Kidney (tissue), 2 donors: ENCODE measurements around a stretch of chr22.

DNA sequence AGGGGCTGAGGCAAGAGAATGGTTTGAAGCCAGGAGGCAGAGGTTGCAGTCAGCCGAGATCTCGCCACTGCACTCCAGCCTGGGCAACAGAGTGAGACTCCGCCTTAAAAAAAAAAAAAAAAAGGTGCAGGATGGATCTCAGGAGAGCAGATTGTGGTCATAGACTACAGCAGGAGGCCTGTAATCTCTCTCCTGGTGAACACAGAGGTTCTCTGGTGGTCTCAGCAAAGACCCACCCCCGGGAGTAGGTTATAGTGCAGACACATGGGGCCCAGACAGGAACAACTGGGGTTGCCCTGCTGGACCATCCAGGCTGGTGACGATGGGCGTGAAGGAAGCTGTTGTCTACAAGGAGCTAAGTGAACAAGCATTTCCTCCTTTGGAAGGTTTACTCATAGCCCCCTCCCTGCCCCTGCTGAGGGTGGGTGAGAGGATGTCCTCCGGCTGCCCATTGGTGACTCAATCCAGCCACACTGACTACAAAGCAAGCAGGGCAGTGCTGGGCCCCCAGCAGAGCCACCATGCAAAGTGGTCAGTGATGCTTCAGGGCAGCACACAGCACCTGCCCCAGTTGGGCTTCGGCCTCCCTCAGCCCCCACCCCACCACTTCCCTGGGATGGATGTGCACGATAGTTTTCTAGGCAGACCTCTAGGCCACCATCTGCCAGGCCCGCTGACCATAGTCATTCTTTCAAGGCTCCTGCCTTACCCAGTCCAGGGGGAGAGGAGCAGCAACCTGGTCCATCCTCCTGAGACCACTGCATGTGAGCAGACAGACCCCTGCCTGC, 124.9 kb downstream of the BCR start:
- PRO-cap = no peak
- RRBS = no CpG with 5 or more reads among the region's 10 CpGs

- PRO-cap = no peak
- RRBS = 7% methylated on average over 17 of the region's 87 CpGs
Measured at GRCh38 chr22:23565938-23566847, 13.9 kb downstream of the IGLL1 start.

GRCh38 chr22:23858278-23858719, 624 bp downstream of the SLC2A11 start:
- PRO-cap = no peak
- RRBS = no CpG with 5 or more reads among the region's 17 CpGs

DNA sequence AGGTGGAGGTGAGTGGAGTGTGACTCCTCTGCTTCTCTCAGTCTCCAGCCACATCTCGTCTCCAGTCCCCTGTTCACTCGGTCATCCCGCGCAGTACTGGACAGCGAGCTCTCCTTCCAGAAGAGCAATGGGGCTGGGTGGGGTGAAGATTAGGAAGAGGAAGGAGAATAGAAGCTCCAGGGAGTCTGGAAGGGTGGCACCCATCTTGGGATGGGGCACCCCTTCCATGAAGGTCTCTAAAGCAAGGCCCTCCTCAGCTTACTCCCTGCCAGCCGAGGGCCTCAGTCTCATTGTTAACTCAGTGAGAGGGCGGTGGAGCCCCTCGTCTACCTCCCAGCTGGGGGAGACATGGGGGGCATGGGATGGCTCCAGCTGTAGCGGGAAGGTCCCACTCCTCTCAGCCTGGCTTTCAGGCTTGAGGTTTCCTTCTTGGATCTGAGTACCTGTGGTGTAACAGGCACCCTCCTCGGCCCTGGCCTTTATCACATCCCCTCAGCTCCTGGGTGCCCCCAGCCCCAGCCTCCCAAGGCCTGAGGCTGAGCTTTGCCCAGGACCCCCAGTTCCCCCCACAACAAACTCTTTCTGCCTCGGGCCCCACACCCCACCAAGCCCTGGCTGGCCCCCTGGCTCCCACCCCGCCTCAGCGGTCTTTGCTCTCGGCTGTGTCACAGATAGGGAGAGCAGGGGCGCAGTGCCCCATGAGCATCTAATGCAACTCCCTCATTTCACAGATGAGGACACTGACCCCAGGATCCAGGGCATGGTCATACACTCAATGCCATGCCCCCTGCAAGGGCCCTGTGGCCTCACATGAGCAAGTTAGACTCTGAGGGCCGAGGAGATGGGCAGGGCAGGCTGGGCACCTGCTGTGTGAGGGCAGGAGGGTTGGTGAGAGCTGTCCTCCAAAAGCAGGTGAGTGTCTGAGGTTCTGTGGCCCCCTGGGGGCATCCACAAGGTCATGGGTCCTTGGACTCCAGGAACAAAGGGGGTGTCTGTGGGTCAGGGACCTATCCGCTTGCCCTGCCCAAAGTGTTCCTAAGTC, 2.1 kb downstream of the MIF start:
- PRO-cap = no peak
- RRBS = no CpG with 5 or more reads among the region's 17 CpGs

DNA sequence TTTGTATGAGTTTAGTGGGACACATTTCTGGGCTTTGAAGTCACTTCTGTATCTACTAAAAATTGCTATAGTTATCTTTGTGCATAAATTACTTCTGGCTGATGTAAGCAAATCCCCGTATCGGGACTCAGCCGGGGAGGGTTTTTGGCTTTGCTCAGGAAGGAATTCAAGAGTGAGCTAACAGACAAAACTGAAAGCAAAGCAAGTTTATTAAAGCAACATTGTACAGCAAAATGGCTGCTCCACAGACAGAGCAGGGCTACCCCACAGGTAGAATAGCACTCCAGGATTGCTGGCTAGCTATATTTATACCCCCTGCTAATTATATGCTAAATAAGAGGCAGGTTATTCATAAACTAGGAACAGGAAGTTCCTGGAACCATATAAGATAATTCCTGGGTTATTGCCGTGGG, 15.1 kb downstream of the MIF start:
- PRO-cap = no peak
- RRBS = no CpG with 5 or more reads among the region's 4 CpGs

DNA sequence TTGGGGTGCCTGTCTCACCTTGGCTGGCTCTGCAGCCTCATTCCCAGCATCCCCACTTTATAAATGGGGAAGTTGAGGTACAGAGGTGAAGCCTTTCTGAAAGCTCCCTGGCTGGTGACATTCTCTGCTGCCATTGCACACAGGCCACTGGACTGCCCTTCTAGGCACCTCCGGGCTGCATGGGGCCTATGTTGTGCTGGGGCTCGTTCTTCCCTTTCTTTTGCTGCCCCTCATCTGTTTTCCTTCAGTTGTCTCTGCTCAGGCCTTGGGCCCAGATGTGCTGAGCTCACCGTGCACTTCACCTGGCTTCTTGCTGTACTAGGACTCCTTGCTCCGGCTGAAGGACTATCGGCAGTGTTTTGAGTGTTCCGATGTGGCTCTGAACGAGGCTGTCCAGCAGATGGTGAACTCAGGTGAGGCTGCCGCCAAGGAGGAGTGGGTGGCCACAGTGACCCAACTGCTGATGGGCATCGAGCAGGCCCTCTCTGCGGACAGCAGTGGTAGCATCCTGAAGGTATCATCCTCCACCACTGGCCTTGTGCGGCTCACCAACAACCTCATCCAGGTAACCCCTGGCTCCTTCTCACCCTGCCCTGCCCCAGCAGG, 59.5 kb downstream of the CABIN1 start:
- PRO-cap = no peak
- RRBS = no CpG with 5 or more reads among the region's 11 CpGs

DNA sequence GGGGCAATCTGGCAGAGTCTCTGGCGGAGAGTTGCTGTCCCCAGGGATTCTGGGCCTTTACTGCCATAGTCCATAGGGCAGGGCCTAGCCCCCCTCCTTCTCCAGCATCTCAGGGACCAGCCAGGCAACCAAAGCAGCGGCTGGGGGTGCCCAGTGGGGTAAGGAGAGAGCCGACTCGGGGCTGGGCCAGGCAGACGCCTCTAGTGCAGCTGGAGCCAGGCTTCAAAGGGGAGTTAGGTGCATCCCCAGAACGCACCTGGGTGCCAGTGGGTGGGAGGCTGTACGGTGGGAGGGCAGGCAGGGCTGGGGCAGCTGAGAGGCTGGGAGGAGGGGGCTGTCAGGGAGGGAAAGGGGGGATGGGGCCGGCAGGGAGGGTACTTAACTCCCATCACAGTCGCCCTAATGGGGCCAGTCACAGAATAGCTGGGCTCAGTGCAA, 2.6 kb upstream of the SUSD2 start:
- PRO-cap = unidirectional peak, plus-strand start at position 164 of the sequence
- RRBS = no CpG with 5 or more reads among the region's 9 CpGs

- PRO-cap = bidirectional peak, plus-strand start at chr22:24271417, minus-strand start at chr22:24271335
- RRBS = 1% methylated on average over 14 of the region's 35 CpGs
Measured at GRCh38 chr22:24271293-24271996, 814 bp downstream of the SPECC1L start.

- PRO-cap = no peak
Measured at GRCh38 chr22:24397849-24398126, 29.6 kb upstream of the ADORA2A start.

DNA sequence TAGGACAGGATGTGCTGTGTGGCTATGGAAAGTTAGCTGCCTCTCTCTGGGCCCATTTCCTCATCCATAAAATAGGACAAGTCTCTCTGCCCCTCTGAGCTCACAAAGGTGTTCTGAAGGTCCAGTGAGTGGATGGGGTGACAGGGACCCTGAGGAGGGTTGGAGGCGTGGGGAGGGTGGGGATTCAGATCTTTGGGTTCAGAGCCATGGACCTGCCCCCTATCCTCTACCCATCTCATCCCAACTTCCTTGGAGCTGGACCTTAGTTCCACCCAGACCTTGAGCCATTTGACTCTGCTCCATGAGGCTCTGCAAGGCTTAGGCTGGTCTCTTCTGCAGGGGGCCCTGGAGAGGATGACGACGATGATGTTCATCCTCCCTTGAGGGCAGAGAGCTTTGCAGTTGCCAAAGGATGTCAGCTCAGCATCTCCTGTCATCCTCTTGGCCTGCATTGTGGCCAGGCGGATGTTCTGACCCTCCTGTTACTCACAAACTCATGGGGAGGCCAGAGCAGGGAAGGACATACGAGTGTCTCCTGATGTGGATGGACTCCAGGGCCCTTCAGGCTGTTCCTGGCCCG, 8.2 kb downstream of the ADORA2A start:
- PRO-cap = no peak
- RRBS = no CpG with 5 or more reads among the region's 6 CpGs

GRCh38 chr22:24440193-24440709, 12.9 kb downstream of the ADORA2A start:
- PRO-cap = no peak
- RRBS = no CpG with 5 or more reads among the region's 12 CpGs

DNA sequence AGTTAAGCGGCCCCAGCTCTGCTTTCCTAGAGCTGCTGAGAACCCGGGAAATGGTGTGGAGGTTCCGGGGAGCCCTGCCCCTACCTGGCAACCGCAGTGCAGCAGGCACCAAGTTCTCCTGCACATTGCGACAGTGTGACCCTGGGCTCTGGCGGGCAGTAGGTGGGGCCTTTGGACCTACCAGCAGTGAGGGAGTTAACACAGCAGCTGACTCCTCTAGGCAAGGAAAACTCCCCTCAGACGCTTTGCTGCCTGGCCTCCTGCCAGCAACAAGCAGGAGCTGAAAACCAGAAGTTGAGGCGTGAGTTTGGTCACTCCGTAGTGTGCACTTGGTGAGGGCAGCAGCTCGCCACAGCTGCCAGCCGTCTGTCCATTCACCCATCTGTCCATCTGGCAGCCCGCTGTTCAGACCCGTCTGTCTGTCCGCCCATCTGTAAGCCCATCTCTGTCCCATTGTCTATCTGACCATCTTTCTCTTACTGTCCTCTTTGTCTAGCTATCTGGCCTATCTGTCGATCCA, 29.7 kb downstream of the GGT1 start:
- PRO-cap = no peak
- RRBS = no CpG with 5 or more reads among the region's 15 CpGs

DNA sequence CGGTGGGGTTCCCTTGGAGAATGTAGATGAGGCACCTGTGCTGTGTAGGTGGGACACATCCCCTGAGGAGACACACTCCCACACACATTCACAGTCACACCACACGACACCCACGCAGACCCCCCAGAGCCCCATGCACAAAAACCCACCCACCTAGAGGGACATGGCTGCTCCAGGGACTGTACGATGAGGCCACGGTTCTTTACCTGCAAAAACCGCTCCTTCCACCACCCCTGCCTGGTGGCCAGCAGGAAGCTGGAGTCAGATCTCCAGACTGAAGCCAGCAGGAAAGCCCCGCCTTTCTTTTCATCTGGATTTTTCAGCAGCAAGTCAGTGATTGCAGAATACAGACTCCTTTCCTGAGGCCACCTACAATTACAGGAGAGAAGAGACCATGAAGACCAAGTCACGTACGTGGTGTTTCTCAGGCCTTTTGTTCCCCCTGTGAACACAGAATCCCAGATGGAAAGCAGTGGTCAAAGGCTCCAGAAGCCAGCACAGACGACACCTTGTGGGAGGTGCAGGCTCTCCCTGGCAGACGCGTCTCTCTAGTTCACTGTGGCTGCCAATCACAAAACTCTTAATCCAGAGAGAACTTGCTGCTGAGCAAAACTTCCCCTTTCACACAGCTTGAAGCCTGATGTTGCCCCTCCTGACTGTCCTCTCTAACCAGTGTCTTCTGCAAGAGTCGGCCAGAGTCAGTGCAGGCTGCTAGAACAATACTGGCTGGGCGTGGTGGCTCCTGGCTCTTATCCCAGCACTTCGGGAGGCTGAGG, 67.2 kb downstream of the PIWIL3 start:
- PRO-cap = no peak
- RRBS = no CpG with 5 or more reads among the region's 15 CpGs

DNA sequence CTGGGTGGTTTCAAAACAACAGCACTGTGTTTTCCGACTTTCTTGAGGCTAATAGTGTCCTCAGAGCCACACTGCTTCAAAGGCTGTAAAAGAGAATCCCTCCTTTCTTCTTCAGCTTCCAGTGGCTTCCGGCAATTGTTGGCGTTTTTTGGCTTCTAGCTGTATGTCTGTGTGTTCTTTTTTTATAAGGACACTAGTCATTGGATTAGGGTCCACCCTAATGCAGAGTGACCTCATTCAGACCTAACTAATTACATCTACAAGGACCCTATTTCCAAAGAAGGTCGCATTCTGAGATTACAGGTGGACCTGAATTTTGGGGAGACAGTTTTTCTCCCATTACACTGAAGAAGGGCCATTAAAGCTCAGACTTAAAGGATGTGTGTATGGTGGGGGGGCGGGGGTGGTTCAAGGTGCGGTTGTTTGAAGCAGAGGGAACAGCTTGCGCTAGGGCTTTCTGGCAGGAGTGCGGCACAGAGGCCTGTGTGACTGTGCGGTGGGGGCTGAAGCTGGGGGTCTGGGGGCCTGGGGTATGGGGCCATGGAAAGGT, 30.8 kb downstream of the KIAA1671 start:
- PRO-cap = no peak
- RRBS = no CpG with 5 or more reads among the region's 9 CpGs

- PRO-cap = no peak
- RRBS = no CpG with 5 or more reads among the region's 5 CpGs
Measured at GRCh38 chr22:24985157-24985390, 32.6 kb downstream of the KIAA1671 start.

- PRO-cap = no peak
- RRBS = no CpG with 5 or more reads among the region's 27 CpGs
Measured at GRCh38 chr22:25028873-25029736, 76.6 kb downstream of the KIAA1671 start.

DNA sequence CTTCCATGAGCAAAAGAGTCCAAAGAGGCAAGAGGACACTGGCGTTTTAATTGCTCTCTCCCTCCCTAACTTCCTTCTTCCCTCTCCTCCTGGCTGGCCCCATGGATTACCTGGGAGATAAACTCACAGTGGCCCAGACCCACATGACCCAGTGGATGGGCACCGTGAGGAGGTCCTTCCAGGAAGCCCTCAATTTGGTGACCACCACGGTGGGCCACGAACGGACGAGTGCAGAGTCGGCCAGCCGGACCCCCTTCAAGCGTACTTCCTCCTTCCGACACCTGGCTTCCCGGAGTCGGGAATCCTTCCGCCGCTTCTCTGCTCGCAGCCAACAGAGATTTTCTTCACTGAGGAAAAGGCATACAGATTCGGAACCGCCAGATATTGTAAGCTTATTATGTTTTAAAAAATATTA, 87.6 kb upstream of the CRYBB3 start:
- PRO-cap = bidirectional peak, plus-strand start outside the sequence, minus-strand start at position 257 of the sequence
- RRBS = 47% methylated on average over 3 of the region's 17 CpGs

DNA sequence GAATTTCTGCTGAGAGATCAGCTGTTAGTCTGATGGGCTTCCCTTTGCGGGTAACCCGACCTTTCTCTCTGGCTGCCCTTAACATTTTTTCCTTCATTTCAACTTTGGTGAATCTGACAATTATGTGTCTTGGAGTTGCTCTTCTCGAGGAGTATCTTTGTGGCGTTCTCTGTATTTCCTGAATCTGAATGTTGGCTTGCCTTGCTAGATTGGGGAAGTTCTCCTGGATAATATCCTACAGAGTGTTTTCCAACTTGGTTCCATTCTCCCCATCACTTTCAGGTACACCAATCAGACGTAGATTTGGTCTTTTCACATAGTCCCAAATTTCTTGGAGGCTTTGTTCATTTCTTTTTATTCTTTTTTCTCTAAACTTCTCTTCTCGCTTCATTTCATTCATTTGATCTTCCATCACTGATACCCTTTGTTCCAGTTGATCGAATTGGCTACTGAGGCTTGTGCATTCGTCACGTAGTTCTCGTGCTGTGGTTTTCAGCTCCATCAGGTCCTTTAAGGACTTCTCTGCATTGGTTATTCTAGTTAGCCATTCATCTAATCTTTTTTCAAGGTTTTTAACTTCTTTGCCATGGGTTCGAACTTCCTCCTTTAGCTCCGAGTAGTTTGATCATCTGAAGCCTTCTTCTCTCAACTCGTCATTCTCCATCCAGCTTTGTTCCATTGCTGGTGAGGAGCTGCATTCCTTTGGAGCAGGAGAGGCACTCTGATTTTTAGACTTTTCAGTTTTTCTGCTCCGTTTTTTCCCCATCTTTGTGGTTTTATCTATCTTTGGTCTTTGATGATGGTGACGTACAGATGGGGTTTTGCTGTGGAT, 124.0 kb downstream of the CRYBB2 start:
- PRO-cap = no peak
- RRBS = no CpG with 5 or more reads among the region's 15 CpGs

- PRO-cap = no peak
- RRBS = no CpG with 5 or more reads among the region's 5 CpGs
Measured at GRCh38 chr22:25349880-25350426, 130.5 kb downstream of the CRYBB2 start.

GRCh38 chr22:25405083-25405831, 159.2 kb upstream of the GRK3 start:
- PRO-cap = bidirectional peak, plus-strand start at chr22:25405487, minus-strand start at chr22:25405389
- RRBS = 2% methylated on average over 40 of the region's 91 CpGs